Penis (tissue), 1 donor: ENCODE results near the genes HTR2A and RCBTB1.

DNA sequence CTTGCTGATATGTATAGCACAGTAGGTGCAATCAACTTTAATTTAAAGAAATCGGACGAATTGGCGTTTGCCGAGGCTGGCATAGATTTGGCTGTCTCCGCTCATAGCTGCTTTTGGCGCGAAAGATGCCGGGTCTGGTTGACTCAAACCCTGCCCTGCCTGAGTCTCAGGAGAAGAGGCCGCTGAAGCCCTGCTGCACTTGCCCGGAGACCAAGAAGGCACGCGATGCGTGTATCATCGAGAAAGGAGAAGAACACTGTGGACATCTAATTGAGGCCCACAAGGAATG is 62.2 kb upstream of the LRCH1 start:
- PRO-cap: no peak

DNA sequence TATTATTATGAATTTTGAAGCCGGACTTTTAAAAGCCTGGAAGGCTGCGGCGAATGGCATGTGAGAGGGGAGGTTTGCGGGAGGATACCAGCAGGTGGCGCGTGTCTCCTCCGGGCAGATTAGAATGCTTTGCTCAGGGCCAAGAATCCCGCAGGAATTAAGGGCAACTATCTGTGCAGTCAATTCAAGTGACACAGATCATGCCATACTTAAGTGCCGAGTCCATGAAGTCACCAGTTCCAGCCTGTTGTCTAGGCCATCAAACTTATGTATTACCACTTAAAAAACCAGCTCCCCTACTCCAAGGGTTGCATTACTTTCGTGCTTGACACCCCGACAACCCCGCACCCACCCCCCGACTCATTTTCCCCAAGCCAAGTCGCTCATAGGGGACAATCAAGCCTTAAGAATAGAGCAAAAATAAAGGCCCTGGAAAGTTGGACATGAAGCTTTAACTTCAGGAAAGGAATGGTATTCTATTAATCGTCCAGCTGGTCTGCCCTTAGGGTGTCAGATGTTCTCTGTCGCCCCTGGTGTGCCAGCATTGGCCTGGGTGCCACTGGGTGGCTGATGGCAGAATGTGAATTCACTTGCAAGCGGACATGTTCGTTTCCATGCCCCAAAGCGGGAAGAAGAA is 1.3 kb upstream of the LRCH1 start:
- PRO-cap: no peak

- PRO-cap: bidirectional peak, plus-strand start at chr13:46554043, minus-strand start at chr13:46554155; bidirectional peak, plus-strand start at chr13:46554645, minus-strand start at chr13:46554382
Observed at GRCh38 chr13:46553882-46554482, 1.0 kb downstream of the LRCH1 start.

DNA sequence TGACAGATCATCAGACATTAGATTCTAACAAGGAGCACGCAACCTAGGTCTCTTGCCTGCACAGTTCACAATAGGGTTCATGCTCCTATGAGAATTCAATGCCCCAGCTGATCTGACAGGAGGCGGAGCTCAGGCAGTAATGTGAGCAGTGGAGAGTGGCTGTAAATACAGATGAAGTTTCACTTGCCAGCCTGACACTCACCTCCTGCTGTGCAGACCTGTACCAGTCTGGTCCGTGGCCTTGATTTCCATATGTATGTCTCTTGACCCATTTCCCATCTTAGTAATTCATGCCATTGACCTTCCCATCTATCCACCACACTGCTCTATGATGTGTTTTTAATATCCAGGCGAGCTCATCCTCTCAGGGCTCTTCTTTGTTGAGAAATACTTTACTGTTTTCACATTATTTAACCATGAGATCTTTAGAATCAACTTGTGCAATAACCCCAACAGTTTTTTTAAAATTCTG is 95.2 kb downstream of the LRCH1 start:
- PRO-cap: no peak

- PRO-cap: no peak
Observed at GRCh38 chr13:46896635-46897264, at the start of gene HTR2A. HTR2A (minus strand) TSS chr13:46897053.

GRCh38 chr13:47110787-47111523 is 214.1 kb upstream of the HTR2A start:
- PRO-cap: no peak

DNA sequence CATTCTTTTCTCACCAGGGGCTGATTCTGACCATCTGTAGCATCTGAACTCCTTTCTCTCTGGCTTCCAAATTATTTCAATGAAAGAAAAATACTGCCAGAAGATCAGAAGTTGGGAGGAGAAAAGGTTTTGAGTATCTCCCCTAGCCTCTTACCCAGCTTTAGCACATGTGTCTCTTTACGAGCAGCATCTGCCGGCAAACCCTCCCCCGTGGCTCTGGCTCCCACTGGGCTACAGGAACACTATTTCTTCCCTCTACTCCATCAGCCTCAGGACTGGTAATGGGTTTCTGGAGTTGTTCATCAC is 437.2 kb upstream of the HTR2A start:
- PRO-cap: no peak

- PRO-cap: no peak
Observed at GRCh38 chr13:48161656-48162286, 66.9 kb upstream of the MED4 start.

- PRO-cap: no peak
Observed at GRCh38 chr13:48261011-48262049, 28.3 kb downstream of the ITM2B start.

DNA sequence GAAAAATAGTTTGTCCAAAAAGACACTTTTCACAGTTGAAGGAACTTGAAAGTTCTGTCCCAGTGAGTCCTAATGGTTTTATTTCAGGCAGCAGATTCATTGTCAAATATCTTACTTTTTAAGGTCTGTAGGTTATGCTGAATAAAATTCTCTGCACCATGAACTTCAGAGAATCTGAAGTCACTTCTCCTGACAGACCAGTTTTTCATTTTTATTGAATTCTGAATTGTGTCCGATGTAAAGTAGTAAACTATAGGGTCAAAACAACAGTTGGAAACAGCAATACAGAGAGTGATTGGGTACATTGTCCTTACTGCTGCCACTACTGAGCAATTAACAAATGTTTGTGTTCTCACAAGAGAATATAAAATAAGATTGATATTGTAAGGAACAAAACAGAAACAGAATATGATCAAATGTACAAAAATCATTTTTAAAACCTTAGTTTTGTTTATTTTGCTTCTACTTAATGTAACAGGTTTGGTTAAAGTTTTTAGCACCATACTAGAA is 1.6 kb downstream of the LPAR6 start:
- PRO-cap: no peak

- PRO-cap: no peak
Observed at GRCh38 chr13:48417398-48418083, 4.6 kb upstream of the LPAR6 start.

DNA sequence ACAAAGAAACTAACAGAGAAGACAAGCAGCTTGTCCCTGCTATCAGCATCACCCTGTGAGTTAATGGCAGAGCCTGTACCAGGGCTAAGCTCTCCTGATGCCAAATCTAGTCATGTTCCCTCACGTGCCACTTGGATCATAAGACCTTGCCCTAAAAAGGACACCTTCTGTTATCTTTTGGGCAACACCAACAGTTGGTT is 14.8 kb downstream of the RCBTB2 start:
- PRO-cap: no peak

- PRO-cap: no peak
Observed at GRCh38 chr13:48660508-48661027, 6.8 kb downstream of the CYSLTR2 start.

DNA sequence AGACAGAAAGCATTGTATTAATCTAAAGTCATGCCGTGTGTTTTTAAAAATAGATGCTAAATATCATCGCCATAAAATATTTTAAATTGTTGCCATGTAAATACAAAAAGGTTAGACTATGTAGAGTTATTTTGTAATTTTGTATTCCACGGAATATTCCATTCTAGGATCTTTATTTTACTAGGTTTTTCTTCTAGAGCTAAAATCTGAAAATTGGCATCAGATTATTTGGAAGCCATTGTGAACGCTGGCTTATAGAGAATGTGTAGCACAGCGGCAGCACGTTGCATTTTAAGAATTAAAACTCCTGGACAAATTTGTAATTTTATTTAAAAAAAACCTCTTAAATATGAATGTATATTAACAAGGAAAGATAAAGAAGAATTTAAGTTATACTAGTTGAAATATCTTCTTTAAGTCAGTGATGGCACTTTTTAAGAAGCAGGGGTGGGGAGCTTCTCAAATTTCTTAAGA is 109.7 kb upstream of the MLNR start:
- PRO-cap: no peak

- PRO-cap: no peak
Observed at GRCh38 chr13:49295216-49295928, 47.6 kb downstream of the CDADC1 start.

- PRO-cap: no peak
Observed at GRCh38 chr13:49334480-49334750, 86.7 kb downstream of the CDADC1 start.

GRCh38 chr13:49356208-49356764 is 87.6 kb downstream of the CAB39L start:
- PRO-cap: no peak

DNA sequence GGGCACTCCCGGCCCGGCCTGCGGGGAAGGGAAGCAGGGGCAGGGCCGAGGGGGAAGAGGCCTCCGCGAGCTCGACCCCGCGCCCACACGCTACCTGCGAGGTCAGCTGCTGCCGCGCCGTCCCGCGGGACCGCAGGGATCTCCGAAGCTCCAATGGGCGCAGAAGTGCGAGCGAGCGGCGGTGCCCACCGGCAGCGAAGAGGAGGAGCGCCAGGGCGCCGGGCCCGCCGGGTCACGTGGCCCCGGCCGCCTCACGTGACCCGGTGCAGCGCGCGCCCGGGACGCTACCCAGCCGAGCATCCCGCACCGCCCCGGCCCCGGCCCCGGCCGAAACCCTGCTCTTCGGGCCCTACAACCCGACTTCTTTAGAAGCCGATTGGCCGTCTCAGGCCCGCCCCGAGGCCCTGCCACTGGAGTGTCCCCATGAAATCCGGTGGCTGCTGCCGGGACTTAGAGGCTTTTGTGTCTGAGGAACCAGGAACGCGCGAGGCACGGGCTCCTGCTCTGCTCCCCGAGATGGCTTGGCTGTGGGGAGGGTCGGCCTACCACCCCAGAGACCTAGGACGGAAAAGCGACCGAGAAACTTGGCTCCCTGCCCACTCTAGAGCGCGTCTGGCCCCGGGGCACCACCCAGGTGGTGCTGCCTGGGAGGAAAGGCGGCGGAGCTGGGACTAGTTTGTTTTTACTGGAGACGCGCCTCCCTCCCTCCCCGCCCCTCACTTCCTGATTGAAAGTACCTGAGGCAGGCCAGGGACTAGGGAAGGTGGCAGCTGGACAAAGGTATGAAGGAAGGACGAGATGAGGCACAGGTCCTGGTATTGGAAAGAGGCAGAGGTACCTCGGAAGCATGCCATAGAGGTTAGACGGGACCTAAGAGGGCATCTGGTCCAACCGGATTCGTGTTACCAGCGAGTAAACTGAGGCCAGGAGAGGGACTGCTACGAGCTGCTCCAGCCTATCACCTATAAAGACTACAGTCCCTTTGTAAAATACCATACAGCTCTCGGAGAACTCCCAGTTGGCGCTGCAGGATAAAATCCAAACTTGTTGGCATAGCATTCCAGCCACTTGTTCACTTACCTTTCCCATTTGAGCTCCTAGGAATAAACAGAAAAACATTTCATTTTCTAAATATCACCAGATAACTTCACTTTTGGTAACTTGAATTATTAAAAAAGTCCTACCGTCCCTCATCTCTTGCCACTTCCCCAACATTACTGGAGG is at the start of gene RCBTB1:
TSS of gene RCBTB1 (minus strand) at position 209 of the 1,224 bp plus-strand sequence.
- PRO-cap: bidirectional peak, plus-strand start at position 453 of the sequence, minus-strand start at position 155 of the sequence

DNA sequence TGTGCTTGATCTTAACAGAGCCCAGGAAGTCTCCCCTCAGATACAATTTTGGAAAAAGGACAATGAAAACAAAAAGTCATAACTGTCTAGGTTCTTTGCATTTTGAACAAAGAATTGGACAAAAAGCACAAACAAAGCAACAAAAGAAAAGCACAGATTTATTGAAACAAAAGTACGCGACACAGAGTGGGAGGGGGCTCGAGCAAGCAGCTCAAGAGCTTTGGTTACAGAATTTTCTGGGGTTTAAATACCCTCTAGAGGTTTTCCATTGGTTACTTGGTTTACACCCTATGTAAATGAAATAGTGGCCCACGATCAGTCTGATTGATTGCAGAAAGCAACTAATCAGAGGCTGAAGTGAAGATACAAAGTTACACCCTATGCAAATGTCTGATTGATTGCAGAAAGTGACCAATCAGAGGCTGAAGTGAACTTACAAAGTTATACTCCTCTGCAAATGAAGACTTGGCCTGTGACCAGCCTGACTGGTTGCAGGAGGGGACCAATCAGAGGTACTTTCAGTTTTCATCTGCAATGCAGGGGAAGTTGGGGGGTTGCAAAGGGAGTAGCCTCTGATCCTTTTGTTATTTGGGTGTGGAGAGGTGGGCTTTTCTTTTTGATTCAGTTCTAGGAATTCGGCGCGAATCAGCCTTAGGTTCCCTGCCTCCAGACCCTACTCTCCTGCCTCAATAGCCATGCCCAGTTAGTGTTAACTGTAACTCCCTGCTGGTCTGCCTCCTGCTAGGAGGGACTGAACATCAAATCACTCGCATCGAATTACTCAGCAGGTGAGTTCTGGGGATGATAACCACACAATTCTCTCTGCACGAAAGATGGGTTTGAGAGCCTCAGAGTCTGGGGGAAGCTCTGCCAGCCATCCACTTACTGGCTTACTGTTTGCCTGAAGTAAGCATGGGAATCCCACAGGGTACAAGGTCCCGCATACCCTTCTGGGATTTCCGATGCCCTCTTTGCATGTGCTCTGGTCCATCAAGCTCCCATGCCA is 7.3 kb downstream of the ARL11 start:
- PRO-cap: no peak

GRCh38 chr13:49670496-49671360 is 20.6 kb downstream of the EBPL start:
- PRO-cap: no peak